ENCODE results near the genes SLC22A17, ZFHX2 and FITM1.

DNA sequence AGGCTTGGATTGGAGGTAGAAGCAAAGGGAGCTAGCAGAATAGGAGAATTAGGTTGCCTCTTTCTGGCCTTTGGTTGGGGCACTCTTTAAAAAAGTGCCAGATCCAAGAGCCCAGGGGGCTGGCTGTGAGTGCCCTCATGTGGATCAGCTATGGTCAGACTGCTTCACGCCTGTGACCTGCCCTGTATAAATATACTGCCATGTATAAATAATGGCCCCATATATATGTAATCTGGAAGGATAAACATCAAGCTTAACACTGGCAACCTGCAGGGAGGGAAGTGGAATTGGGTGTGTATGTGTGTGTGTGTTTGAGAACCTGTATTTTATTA lies 837 bp upstream of the BCL2L2 start:
- RRBS: no CpG with 5 or more reads among the region's 1 CpG

GRCh38 chr14:23352296-23353302 lies at the start of gene SLC22A17:
Gene SLC22A17, minus strand, starts transcription at chr14:23352887.
- RRBS: 2% methylated on average over 8 of the region's 60 CpGs

DNA sequence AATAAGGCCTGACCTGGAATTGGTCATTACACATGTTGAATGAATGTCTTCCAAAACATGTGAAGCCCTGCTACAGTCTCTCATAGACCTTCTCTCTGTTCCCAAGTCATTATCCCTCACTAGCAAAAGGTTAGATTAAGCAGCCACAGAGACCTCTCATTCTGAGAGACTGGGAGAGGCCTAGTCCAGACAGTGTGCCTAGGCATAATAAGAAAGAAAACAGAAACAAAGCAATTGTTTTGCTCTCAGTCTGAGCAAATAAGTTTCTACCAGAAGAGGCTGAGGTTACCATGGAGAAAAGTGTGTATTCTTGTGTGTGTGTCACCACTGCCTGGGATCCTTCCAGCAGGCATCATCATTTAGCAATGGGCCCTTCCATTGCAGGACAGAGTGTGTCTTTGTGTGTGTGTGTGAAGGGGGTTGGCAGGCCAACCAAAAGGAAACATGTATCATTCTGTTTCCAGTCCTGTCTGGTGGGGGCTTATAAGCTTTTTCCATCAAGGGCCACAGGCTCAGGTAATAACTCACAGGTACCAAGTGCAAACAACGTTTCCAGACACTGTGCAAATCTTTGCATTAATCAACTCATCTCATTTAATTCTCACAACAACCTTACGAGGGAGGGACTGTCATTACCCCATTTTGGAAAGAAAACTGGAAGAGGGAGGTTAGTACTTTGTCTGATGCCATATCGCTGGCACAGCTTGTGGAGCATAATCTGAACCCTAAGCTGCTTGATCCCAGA lies 3.6 kb downstream of the EFS start:
- RRBS: no CpG with 5 or more reads among the region's 3 CpGs

- RRBS: no CpG with 5 or more reads among the region's 21 CpGs
Observed at GRCh38 chr14:23385804-23386427, 9.1 kb downstream of the CMTM5 start.

DNA sequence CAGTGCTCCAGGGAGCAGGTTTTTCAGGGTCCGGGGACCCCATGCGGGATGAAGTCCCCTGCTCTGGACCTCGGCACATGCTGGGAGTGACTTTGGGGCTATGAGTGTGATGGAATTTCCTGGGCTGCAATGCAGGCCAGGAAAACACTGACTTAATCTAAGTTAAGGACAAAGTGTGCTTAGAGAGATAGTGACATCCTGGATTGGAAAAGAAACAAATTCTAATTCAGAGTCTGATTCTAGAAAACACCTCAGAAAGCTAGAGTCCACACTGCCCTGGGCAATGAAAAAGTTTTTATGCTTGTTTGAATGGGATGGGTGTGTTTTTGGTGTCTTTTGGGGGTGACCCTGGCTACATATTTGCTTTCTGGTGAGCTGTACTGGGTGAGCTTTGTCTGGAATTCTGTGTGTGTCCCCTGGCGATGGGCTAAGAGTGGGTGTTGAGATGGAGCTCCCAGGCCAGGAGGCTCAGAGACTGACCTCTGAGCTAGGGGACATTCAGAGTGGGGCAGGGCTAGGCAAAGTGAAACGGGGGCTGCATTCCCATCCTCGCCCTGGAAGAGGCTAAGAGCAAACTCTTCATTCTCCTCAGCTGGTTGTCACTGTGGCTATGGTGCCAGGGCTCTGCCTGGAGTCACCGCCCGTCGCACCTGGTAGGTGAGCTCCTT lies 6.4 kb upstream of the MYH6 start:
- RRBS: no CpG with 5 or more reads among the region's 9 CpGs

- RRBS: no CpG with 5 or more reads among the region's 10 CpGs
Observed at GRCh38 chr14:23442457-23443335, 7.2 kb upstream of the MYH7 start.

DNA sequence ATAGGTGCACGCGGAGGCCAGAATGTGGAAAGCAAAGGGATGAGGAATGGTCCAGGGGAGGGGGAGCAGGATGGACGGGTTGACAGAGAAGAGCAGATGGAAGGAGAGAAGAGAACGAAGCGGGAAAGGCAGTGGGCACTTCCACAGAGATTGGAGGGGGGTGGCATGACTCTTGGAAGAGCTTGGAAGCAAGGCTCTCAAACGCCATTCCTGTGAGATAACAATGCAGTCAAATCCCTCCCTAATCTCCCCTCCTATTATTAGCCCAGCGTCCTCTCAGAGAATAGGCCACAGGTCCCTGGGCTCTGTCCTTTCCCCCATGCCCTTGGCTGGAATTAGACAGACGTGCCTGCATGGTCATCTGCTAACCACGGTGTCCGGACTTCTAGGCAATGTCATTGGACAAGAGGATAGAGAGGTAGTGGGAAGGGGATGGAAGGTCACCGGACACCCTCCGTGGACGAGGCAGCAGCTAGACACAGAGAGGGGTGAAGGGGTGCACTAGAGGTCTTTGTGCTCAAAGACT lies 7.9 kb upstream of the MYH7 start:
- RRBS: 100% methylated on average over 1 of the region's 13 CpGs

DNA sequence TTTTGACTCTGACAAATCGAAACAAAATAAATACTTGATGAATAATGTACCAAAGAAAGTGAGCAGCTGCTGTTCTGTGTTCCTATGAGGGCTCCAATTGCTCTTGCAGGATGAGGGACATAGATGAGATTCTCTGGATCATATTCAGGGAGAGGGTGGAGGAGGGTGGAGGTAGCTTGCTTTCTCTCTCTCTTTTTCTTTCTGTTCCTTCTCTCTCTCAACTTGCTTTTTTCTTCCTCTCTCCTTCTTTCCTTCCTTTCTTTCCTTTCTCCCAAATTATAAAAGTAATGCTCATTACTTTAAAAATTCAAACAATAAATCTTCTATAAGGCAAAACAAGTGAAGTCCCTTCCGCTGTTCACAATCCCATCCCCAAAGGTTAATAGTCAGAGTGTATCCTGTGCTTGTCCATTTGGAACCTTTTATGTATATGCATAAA lies 8.9 kb upstream of the MYH7 start:
- RRBS: no CpG with 5 or more reads among the region's 2 CpGs

DNA sequence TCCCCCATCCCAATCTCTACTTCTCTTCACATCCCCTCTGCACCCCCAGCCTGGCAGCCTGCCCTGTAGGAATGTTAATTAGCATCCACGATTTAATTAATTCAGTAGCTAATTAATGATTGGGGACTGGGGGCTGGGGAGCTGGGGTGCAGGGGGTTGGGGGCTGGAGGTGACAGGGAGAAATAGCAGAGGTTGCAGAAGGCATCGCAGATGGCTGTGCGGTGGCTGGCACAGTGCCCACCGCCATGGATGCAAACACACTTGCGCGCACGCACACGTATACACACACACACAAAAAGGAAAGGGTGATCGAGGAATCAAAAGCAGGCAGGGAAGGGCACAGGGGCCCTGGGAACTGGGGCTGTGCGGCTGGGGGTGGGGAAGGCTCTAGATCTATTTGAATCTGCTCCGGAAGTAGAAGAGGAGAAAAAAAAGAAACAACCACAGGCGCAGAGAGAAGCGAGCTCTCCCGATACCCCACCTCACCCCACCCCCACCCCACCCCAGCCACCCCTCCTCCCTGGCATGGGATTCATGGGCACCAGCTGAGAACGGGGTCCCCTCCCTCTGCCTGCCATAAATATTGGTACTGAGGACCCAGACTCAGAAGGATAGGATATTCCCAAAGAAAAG lies 39.4 kb downstream of the ZFHX2 start:
- RRBS: no CpG with 5 or more reads among the region's 15 CpGs

GRCh38 chr14:23512779-23513380 lies 38.7 kb downstream of the ZFHX2 start:
- RRBS: no CpG with 5 or more reads among the region's 18 CpGs

- RRBS: 3% methylated on average over 32 of the region's 73 CpGs
Observed at GRCh38 chr14:23550963-23552010, at the start of gene ZFHX2. Gene ZFHX2, minus strand, starts transcription at chr14:23551765.

DNA sequence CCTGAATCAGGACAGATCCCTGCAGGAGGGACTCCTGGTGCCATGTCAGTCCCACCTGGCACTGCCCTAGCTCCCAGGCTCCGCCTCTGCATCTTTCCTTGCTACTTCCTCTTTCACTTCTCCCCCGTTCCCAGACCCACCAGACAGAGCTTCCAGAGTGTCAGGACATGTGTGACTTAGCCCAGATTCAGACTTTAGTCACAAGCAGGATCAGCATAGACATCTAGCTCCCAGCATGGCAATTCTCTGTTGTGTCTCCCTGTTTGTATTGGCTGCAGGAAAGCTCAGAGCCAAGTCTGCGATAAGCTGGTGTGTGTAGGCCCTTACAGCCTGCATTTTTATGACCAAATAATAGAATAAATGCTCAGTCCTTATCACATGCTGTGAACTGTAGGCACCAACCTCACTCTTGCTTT lies 5.7 kb downstream of the DHRS2 start:
- RRBS: no CpG with 5 or more reads among the region's 3 CpGs

DNA sequence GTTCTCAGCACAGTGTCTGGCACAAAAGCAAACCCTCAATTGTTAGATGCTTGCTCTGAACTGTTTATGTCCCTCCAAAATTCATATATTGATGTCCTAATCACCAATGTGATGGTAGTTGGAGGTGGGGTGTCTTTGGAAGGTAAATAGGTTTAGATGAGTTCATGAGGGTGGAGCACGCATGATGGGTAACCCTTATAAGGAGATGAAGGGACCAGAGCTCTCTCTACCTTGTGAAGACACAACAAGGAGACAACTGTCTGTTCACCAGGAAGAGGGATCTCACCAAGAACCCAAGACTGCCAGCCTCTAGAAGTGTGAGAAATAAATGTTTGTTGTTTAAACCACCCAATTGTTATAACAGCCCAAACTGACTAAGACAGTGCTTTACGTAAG lies 26.9 kb downstream of the DHRS2 start:
- RRBS: no CpG with 5 or more reads among the region's 2 CpGs

DNA sequence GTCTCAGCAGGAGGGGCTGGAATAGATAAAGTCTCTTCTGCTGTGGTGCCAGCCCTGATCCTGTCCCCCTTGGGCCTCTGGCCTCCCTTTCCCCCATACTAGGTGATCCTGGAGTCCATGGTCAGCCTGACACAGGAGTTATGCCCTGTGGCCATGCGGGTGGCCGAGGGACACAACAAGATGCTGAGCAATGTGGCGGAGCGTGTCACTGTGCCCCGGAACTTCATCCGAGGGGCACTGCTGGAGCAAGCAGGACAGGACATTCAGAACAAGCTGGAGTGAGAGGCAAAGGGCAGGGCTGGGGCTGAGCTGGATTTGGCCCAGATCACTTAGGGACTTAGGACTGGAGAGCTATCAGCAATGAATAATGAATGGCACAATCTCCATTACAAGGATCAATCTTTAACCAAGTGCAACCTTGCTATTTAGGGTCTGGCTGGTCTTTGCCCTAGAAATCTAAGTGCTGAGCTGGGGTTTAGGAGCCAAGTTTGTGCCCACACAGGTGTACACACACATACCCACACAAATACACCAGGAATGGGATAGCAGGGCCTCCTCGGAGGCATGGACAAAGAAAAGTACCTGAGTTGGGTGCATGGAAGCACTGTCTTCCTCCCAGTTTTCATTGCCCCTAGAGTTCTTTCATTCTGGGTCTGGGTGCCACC lies 9.7 kb downstream of the CARMIL3 start:
- RRBS: no CpG with 5 or more reads among the region's 7 CpGs

DNA sequence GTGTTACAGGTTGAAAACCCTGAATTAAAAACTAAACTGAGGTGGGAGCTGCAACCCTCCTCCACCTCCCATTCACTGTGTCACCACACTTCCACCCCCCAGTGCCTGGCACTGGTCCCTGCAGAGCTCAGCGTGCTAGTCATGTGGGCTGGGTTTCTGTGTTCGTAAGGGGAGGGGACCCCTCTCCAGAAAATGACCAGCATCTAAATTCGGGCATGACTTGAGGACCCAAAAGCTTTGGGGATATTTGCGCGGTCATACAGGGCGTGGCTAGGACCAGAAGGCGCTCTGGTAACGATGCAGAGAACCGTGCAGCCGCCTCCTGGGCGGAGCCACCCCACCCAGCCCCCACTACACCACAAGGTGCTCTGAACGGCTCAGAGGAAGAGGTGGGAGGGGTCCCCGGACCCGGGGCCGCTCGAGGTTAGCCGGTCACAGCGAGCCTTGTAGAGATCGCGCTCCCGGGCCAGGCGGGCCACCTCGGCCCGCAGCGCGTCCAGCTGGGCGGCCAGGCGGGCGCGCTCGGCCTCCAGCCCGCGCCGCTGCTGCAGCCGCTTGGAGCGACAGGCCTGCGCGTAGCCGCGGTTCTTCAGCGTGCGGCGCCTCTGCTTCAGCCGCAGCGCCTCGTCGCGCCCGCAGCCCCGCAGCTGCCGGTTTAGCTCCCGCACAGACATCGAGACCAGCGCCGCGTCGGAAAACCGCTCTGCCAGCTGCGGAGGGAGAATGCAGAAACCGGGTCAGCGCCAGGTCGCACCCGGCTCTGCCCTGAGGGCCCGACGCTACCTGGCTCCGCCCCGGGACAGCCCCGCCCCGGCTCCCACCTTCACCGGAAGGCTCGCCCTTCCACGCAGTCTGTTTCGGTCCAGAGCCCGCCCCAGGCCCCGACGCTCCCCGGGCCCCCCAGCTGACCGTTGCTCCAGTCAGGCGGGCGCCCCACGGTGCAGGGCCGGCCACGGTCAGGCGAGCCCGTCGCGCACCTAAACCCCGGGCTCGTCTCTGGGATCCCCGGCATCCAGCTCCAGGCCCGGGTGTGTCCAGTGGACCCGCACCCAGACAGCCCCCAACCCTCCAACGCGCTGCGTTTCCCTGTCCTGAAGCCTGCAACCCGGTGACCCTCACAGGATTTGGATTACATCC lies 9.9 kb downstream of the CPNE6 start:
- RRBS: 5% methylated on average over 37 of the region's 96 CpGs

- RRBS: no CpG with 5 or more reads among the region's 8 CpGs
Observed at GRCh38 chr14:24130274-24130866, at the start of gene FITM1. Gene FITM1, plus strand, starts transcription at chr14:24130659.

DNA sequence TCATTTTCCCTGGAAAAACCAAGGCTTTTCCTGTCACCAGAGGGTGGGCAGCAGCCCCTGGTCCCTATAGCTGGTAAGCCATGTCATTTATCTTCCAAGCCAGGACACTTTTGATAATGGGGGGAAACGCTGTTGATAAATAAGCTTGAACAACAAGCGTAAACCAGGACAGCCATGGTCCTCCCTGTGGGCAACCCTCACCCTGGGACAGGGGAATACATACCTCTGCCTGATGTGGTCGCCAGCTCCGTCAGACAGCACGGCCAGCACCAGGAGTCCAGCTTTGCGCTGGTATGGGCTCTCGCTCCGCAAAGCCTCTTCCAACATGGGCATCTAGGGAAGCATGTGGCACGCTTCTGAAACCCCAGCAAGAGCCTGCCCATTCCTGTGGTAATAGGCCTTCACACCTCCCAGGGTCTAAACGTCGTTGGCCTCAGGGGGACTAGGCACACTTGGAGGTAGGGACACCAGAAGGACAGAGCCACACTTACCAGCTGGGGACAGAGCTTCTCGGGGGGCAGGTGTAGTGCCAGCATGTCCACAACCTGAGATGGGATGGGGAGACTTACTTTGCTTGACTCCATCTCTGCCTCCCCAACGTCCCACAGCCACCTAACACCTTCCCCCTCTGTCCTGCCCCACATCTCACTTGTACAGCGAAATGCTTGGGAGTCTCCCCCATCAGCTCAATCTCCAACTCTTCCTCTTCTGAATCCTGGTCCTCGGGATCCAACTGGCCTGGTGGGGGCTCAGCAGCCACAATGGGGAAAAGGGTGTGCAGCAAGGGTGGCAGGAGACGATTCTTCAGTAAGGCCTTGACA lies 2.8 kb downstream of the IPO4 start:
- RRBS: no CpG with 5 or more reads among the region's 16 CpGs

- RRBS: no CpG with 5 or more reads among the region's 15 CpGs
Observed at GRCh38 chr14:24255823-24256588, 7.0 kb downstream of the TGM1 start.

DNA sequence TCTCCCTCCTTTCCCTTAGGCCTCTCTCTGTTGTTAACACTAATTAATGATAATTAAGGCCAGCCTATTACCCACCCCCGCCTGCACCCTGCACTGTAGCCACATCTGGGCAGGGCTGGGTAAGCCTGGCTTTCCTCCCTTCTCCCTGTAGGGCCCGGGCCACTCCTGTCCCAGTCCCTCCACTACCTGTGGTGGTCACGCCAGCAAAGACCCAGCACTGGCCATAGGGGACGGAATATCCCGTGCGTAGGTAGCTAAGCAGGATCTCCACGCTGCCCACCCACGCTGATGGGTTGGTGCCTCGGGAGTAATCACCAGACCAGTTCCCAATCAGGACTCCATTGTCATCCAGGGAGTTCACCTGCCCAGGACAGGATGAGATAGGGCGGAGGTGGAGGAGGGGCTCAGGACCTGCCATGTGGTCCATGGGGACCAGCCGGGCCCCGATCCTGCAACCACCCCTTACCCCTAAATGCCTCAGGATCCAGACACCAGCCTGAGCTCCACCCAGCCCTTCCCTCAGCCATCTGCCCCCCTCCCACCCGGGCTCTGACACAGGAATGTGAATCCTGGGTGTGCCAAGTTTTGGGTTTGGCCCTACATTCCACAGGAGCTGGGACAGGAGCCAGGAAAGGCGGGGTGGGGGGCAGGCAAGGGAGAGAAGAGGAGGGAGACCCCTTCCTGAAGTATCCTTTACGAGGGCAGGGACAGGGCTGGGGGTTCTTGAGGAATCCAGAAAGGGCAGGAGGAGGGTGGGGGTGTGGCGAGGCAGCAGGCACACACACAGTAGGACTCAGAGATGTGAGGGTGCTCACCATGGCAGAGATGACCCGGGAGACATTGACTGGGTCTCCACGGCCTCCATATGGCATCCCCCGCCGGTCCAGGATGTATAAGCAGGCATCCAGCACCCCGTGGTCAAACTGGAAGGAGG lies 3.8 kb downstream of the TGM1 start:
- RRBS: 59% methylated on average over 3 of the region's 21 CpGs